ENCODE data around the gene MYT1L.

DNA sequence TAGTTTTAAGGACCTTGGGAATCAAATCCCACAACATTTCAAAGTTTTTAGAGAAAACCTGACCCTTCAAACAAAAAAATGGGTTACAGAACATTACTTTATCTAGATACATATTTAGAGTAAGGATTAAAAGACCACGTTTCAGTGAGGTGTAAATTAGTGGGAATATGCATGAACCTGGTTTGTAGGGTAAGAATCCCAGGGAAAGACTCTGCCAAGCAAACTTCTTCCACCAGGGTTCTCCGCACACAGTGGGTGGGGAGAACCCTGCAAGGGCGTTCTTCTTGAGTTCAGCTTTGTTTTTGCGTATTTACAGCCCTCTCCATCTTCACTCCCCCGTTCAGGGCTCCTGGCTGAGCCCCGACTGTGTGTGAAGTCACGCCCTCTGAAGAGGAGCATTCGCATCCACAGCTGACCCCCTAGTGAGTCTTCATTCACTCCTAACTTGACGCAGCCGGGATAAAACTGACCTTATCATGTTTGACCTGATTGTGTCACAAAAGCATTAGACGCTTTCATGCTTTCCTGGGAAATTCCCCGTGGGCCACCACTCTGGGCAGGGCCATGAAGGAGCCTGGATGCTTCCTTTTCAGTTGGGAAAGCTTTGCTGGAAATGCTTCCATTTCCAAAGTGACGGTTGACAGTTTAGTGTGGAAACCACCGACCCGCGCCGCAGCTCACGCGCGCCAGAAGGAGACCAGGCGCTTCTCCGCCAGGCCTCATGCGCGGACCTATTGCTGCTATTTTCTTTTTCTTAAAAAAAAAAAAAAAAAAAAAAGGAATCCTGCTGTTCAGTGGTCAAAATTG, 995 bp downstream of the ALKAL2 start:
- PRO-cap, result no peak

DNA sequence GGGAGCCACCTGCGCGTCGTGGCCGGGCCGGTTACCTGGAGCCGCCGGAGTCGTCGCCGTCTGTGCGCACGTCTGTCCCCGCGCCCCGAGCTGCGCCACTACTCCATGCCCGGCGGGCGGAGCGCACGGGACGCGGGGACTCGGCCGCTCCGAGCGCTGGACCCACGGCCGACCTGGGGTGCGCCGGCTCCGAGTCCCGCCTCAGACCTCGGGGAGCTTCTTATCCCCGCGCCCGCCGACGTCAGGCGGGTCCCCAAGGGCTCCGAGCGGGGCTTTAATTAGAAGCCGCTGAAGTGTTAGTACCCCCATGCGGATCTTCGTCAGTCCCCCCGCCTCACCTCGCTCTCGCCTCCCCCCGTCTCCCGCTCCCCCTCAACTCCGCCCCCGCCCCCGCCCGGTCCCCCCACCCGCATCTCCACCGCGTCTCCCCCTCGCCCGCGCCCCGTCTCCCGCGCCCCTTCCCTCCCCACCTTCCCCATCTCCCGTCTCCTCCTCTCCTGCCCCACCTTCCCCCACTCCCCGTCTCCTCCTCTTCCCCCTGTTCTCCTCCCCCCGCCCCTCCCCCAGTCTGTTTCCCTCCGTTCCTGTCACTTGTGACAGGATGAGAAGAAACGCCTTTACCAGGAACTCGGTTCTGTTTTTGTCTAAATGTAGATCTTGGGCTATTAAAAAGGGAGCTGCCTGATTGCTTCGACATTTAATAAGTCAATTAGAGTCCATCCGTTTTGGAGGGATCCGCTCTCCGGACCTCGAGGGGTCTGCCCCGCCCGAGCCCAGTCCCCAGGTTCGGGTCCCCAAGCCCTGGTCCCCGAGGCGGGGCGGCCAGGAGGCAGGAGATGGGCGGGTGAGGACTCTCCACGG, 857 bp upstream of the ALKAL2 start:
- PRO-cap, result bidirectional peak, plus-strand start at position 604 of the sequence, minus-strand start at position 444 of the sequence

GRCh38 chr2:309226-309765, 21.4 kb upstream of the ALKAL2 start:
- PRO-cap, result no peak

GRCh38 chr2:740074-741085, 63.2 kb upstream of the TMEM18 start:
- PRO-cap, result unidirectional peak, plus-strand start at chr2:740197; bidirectional peak, plus-strand start at chr2:740604, minus-strand start at chr2:740273; bidirectional peak, plus-strand start at chr2:740771, minus-strand start at chr2:740719

DNA sequence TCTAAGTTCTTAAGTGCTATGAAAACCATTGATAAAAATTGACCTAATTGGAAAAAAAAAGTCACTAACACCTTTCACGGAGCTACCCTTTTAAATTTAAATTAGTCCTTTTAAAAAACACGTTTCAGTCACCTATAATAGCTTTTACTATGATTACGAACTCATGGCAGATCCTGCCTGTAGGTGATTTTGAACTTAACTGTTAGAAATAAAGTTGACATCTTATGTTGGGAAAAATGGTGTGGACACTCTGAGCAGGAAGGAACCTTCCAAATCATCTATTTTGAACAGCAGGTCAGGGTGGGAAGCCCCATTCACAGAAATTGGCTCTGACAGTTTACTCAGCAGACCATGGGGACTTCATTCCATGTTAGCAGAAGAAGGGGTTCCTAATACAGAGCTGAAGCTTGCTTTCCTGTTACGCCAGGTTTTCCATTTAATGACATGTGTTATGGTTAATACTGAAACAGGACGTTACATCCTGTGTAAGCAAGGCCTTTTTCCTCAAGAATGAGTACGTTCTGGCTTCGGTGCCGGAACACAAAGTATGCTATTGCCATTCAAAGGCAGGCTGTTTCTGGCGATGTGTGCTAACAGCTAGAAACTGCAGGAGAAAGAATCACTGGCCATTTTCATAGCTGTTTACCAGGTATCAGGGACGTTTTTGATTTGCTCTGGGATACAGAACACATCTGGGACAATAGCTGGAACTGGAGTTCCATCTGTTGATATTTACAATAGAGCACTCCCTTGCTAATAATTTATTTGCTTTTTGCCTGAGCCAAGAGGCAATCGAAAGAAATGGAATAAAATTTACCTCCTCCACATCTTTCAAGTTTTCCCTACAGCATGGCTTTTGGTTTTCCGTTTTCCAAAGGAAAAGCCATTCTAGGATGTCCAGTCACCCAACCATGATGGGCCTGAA, 190.4 kb downstream of the SNTG2 start:
- PRO-cap, result no peak

DNA sequence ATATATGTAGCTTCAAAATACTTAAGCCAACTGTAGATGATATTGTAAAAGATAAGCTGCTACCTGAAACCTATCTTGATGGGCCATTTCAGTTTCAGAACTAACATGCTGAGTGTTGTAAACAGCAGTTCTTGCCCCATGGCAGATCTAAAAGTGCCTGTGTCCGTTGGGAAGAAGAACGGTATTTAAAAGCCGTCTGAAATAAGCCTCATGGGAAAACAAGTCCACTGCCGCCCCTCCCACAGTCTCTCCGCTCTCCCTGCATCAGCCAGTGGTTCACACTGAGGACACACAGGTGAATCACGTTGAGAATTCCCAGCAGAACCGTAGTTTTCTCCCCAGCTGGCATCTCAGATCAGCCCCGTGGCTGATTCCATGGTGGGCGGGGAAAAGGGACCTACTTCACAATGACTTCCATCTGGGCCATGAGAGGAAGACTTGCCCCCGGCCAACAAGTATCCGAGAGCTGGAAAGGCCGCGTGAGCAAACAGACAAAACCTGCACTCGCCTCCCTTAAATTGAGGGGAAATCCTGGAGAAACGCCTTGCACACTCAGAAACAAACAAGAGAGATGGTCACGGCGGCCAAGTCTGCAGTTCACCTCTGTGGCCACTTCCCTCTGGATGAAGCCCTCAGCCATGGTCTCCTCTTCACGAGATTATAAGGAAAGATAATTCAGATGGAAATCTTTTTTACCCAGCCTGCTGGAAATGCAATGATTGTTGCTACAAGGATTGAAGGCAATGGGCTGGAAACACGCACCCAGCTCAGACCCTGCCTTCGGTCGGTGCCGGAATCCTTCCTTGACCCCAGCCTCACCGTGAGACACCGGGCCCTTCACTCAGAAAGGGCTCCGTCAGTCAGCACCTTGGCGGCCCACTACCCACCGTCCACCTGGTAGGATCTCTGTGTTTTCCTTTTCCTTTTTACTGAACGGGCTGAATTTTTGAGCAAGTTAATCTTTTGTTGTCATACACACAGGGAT, 39.5 kb upstream of the TPO start:
- PRO-cap, result no peak

- PRO-cap, result no peak
These were observed 138.6 kb downstream of the PXDN start for GRCh38 chr2:1605624-1606226.

DNA sequence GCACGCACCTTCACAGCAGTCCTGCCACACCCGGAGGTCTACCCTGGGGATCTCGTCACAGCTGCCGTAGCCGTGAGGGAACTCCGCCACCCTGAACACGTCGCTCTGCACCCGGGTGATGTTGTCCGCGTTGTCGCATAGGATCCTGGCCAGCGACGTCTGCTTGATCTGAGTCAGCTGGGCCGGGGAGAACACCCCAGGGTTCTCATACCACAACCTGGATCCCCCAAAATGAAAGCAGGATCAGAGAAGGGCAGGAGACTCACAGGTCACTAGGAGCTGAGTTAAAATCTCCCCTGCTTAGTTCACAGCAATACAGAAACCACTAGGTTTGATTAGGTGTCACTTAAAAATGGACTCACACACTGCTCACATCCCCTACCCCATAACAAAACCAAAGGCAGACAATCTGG, 100.9 kb downstream of the PXDN start:
- PRO-cap, result no peak

DNA sequence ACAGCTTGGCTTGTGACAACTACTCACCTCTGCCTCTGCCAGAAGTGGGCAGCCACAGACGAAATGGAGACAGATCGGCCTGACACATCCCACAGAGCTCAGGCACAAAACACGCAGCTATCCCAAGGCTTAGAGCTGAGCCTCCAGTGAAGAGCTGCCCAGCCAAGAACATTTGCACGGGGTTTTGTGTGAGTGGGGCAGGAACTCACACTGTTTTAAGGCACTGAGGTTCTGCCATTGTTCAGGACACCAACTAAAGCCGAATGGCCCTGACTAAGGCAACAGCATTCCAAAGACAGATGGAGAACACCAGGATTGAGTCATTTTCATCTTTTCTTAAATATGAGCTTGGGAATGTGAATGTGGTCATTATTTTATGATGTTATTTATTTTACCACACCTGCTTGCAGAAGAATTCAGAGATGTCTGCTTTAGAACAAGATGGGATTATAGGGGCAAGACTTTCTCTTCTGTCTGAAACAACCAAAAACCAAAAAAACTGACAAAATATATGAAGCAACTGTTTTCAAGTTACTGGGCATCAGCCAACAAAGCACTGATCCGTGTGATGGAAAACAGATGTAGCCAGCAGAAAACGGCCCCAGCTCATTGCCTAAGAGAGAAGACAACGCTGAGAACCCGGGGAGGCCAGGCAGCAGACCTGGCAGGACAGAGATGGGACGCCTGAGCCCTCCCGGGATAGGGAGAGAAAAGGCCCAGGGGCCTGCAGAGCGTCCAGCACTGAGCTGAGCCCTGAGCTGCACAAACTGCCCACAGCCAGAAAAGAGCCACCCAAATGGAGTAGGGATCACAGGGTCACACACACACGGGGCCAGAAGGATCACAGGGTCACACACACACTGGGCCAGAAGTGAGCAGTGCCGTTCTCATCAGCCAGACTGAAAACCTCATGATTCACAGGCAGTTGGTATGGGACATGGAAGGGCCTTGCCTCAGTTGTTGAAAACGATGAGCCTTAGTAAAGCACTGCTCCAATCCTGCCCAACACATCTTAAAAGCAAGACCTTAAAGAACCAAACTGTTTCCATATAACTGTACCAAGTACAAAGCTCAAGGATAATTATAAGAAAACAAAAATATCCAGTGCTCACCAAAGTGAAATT, 12.4 kb downstream of the PXDN start:
- PRO-cap, result no peak

DNA sequence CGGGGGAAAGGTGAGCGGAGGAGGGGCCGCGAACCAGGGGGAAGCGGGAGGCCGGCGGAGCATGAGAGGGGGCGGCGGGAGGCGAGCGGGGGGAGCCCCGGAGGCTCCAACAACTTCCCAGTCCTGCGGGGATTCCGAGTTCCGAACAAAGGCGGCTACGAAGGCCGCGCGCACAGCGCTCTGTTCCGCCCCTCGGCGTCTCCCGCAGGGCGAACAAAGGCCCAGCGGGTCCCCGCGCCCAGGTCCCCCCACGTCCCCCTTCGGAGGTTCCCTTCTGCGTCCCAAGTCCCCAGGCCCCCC, 523 bp downstream of the PXDN start:
- PRO-cap, result no peak

DNA sequence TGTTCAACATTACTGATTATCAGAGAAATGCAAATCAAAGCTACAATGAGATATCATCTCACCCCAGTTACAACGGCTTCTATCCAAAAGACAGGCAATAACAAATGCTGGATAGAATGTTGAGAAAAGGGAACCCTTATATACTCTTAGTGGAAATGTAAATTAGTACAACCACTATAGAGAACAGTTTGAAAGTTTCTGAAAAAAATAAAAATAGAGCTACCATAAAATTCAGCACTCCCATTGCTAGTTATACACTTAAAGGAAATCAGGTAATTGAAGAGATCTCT, 81.2 kb downstream of the MYT1L start:
- PRO-cap, result no peak

DNA sequence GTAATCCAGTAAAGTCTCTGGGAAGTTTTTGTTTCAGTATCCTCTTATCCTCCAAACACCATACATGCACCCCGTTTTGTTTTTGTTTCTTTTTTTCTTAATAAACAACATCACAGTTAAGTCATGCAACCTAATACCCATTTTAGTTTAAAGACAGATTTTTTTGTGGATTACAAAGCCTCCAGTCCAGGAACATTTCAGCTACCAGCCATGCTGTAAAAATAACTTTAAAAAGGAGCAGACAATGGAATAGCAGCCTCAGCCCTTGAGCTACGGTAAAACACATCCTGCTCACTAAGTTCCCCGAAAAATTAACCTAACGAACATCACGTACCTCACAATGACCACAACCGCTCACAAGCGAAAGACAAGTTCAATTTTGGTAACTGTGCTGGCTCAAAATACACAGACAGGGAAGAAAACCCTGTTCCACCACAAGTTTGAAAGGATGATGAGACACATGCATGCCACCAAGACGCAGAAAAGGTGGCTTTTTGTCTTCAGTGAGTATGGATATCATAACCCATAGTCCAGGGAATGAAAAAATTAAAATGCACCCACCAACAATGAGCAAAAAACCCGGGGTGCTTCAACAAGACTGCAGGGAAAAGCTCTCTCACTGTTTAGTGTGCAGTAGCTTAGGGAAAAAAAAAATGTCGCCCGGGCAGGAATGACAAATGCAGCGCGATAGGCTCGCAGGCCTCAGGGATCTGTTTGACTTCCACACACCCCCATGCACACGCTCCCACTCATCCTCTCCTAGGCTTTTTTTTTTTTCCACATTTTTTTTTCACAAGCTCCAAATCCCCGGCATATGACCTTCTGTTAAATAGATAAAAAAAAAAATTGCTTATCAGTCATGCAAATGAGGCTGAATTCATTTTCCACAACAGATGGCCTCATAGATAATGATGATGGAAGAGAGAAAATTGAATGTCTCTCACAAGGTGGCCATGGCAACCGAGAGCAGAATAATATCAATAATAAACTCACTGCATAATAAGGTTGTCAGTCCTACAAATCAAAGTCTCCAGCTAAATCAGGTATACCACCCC, at the start of gene MYT1L:
Gene MYT1L (minus strand): TSS at position 643 of the 1,055 bp plus-strand sequence.
- PRO-cap, result no peak

DNA sequence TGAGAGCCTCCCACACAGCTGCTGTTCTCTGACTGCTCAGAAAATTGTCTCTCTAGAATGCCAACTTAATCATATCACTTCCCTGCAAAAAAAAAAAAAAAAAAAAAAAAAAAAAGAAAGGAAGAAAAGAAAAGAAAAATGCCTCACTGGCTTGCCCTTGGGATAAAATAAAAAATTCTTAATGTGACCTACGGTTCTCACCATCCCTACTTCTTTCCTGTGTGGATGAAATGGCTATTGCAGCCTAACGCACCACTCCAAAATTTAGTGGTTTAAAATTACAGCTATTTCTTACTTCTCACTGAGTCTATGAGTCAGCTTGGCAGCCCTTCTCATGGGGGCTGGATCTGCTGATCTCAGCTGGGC, 411.8 kb upstream of the MYT1L start:
- PRO-cap, result no peak

- PRO-cap, result no peak
These were observed 412.2 kb upstream of the MYT1L start for GRCh38 chr2:2743305-2743664.

DNA sequence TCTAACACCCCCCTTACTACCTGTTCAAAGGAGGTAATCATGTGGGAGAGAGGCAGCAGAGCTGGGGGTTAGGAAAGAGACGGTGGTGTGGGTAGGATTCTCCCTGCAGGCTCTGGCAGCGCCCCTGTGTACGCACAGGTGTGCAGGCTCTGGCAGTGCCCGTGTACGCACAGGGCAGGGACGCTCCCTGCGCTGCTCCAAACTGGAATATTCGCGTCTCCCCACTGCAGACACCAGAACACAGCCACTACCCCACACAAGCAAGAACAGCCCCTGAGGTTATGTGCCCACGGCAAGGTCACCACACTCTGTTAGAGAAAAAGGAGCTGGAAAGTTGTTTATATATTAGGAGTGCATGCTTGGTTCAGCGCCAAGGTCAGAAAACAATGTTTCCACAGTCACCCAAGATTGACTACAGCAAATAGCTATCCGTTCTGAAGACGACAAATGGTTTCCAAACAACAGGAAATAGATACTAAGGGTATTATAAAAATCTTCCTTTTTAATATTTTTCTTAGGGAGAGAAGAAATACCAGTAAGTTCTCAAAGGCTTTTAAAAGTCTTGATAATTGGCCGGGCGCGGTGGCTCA, 67.7 kb downstream of the EIPR1 start:
- PRO-cap, result no peak

DNA sequence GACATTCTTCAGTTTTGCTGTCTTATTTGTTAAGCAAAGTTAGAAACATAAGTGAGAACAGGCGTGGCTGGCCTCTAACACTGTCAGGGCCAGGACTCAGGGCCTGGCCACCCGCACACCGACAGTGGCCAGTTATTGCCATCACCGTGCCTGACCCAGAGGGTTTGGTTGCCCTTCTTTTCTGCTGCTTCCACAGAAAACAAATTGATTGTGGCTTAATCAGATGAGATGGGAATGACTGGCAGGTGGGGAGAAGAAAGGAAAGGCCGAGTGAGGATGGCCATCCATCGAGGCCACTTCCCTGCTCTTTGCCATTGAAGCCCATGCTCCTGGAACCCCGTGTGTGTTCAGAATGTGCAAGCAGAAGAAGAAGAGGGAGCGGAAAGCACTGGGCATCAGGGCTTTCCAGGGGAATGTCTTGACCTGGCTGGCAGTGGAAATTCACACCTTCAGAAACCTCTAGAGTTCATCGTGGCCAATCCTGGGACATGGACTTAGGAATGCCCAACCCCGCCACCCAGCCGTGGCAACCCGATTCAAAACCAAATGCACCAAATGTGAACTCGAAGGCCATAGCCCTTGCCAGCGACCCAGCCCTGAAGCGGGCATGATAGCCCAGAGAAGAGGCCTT, 69.6 kb downstream of the ADI1 start:
- PRO-cap, result no peak

- PRO-cap, result bidirectional peak, plus-strand start at chr2:3518357, minus-strand start at chr2:3518236
These were observed 1.1 kb downstream of the ADI1 start for GRCh38 chr2:3518024-3518798.

DNA sequence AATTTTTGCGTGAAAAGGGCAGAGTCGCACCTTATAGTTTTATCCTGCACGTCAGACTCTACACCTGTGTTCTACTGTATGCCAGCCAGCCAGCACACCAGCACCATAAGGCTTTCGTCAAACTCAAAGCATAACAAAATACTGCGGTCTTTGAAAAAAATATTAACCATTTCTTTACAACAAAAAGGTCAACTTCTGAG, 951 bp downstream of the RNASEH1 start:
- PRO-cap, result no peak

GRCh38 chr2:3579515-3580624, 4.8 kb downstream of the RPS7 start:
- PRO-cap, result no peak

GRCh38 chr2:3584988-3586220, 9.5 kb upstream of the COLEC11 start:
- PRO-cap, result no peak